ENCODE results near the genes SYT16 and SYNE2.

GRCh38 chr14:61501784-61503040 lies 180.8 kb downstream of the PRKCH start:
- PRO-cap = no peak

GRCh38 chr14:61506026-61506547 lies 184.7 kb downstream of the PRKCH start:
- PRO-cap = no peak

- PRO-cap = no peak
Measured at GRCh38 chr14:61526329-61526898, 168.9 kb upstream of the HIF1A start.

GRCh38 chr14:61526899-61527640 lies 168.2 kb upstream of the HIF1A start:
- PRO-cap = no peak

GRCh38 chr14:61566450-61567138 lies 128.7 kb upstream of the HIF1A start:
- PRO-cap = no peak

- PRO-cap = no peak
Measured at GRCh38 chr14:61698014-61698491, 2.7 kb downstream of the HIF1A start.

GRCh38 chr14:61711670-61712693 lies 16.7 kb downstream of the HIF1A start:
- PRO-cap = no peak

DNA sequence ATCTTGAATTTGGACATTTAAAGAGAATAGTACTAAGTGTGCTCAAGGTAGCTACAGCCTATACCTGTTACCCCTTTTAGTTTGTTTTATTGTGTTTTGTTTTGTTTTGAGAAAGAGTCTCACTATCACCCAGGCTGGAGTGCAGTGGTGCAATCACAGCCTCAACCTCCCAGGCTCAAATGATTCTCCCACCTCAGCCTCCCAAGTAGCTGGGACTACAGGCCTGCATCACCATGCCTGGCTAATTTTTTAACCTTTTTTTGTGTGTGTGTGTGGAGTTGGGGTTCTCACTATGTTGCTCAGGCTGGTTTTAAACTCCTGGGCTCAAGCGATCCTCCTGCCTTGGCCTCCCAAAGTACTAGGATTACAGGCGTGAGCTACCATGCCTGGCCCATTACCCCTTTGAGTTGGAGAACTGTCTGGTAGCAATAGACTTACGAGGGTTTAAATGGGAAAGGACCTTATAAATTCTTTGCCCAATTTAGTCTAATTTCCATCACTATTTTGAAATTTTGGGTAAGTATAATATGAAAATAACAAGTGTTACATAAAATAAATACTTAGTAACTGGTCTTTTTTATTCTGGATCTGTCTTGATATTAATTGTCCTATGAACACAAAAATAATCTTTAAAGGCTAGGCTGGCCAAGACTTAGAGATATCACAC lies 23.4 kb upstream of the SNAPC1 start:
- PRO-cap = no peak

- PRO-cap = no peak
Measured at GRCh38 chr14:61812378-61813019, at the start of gene SYT16. TSS of gene SYT16 (plus strand) at chr14:61812703.

GRCh38 chr14:62080858-62081357 lies 268.4 kb downstream of the SYT16 start:
- PRO-cap = bidirectional peak, plus-strand start at chr14:62081296, minus-strand start at chr14:62081157

GRCh38 chr14:63427939-63428524 lies 109.3 kb upstream of the GPHB5 start:
- PRO-cap = no peak

GRCh38 chr14:63591442-63591931 lies 48.3 kb upstream of the PPP2R5E start:
- PRO-cap = no peak

- PRO-cap = no peak
Measured at GRCh38 chr14:63641120-63641387, 617 bp downstream of the WDR89 start.

GRCh38 chr14:63650752-63651156 lies 9.1 kb upstream of the WDR89 start:
- PRO-cap = no peak

DNA sequence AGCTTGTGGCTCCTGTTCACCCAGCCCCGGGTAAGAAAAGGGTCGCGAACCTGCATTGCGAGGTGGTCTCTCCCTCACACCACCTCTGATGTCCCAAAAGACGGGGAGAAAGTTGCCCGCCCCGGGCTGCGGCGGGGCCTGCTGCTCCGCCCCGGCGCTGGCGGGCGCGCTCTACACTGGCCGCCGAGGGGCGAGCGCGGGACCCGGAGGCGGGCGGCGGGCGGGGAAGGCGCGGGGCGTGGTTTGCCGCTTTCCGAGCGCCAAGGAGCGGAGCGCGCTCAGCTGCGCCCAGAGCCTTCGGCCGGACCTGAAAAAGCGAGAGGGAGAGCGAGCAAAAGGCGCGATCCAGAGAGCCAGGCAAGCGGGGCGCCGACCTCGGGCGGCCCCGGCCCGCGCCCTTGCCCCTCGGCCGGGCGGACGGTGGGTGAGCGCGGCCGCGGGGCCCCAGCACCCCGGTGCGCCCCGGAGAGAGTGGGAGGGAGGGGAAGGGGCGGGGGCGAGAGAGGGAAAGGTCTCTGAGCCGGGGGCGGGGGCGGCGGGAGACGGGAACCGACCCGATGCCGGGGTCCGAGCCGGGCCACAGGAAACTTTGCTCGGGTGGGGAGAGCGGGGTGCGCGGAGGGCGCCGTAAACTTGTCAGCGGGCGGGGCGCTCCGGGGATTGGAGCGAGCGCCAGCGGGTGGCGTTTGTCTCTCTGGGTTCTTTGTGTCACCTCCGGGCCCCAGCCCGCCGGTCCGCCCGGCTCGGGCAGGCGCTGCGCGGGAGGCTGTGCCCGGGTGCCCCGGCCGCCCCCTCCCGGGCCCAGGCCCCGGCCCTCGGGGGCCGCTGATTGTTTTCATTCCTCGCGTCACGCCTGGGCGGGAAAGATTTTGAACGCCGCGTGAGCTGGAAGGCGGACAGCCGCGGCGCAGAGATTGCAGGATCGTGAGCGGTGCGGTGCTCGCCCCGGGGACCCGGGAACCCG lies at the start of gene SYNE2:
Gene SYNE2, plus strand, starts transcription at position 281 of the 964 bp plus-strand sequence.
- PRO-cap = bidirectional peak, plus-strand start at position 348 of the sequence, minus-strand start at position 87 of the sequence; unidirectional peak, plus-strand start at position 580 of the sequence; unidirectional peak, plus-strand start at position 689 of the sequence; unidirectional peak, plus-strand start at position 910 of the sequence

- PRO-cap = no peak
Measured at GRCh38 chr14:63900096-63900459, 47.3 kb downstream of the SYNE2 start.

DNA sequence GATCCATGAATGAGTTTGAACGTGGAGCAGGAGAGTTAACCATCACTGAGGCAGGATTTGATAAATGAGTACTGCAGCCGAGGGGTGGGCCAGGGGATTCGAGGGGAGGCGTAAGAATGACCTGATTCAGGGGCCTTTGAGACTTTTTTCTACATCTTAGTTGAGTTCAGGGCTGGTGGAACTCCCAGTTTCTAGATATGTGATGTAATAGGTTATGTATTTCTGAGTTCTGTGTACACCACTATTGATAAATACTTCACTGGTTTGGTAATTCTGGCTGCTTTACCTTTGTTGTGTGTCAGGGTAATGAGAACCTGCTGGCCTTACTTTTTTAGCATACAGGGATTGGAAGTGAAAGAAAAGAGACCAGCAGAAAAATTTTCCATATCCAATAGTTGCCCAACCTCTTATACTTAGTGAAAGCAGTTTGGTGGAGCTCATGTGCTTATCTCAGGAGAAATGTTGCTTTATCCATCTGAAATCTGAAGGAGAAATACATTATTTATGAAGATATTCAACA lies 217.1 kb downstream of the SYNE2 start:
- PRO-cap = no peak

DNA sequence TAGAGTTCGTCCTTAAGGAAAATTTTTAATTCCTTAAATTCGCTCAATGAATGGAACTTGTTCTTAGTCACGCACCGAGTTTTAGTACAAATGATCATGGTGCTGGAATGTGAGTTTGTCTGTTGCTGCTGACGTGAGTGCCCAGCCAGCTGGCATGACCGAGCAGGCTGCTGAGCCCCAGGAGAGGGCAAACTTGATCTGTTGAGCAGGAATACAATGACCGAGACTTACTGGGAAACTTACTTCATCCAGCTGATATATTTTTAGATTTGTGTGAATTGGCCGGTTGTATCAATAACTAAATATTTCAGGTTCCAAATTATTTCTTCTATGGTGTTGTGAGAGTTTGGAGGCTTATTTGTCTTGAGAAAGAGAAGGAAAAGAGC lies 176.1 kb downstream of the ESR2 start:
- PRO-cap = no peak

- PRO-cap = no peak
Measured at GRCh38 chr14:64195303-64196136, 98.7 kb downstream of the ESR2 start.

- PRO-cap = no peak
Measured at GRCh38 chr14:64203214-64203680, 90.9 kb downstream of the ESR2 start.